Trachea (tissue), 1 donor: ENCODE data around the gene SMARCD2.

- PRO-cap = no peak
Measured at GRCh38 chr17:63696225-63696982, 3.5 kb downstream of the LIMD2 start.

DNA sequence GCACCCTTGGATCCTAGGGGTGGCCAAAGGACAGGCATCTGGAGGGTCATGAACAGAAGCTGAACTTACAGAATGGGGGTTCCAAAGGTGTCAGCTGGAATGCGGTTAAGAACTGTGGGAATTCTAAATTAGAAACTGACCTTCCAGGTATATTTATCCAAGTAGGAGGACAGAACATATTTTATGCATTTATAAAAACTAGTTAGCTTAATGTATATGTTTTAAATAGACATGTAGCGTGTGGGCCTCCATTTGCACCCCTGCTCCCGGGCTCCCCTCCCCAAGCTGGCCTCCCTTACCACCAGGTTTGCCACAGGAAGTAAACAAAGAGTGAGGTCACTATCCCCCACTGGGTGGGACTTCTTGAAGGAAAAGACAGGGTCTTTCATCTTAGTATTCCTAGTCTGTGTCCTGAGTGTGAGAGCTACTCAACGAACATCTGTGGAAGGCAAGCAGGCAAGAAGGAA, 6.3 kb upstream of the LIMD2 start:
- PRO-cap = no peak

GRCh38 chr17:63718716-63719220, 18.8 kb upstream of the LIMD2 start:
- PRO-cap = no peak

- PRO-cap = no peak
Measured at GRCh38 chr17:63774908-63775804, 1.2 kb downstream of the DDX42 start.

DNA sequence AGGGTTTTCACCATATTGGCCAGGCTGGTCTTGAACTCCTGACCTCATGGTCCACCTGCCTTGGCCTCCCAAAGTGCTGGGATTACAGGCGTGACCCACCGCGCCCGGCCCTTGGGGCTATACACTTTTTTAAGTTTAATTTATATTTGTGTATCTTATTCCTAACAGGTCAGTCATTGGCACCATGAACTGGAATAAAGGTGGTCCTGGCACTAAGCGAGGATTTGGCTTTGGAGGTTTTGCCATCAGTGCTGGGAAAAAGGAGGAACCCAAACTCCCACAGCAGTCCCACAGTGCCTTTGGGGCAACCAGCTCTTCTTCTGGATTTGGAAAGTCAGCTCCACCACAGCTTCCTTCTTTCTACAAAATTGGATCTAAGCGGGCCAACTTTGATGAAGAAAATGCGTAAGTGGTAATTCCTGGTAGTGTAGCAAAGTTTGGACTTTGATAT, 12.9 kb downstream of the DDX42 start:
- PRO-cap = no peak

DNA sequence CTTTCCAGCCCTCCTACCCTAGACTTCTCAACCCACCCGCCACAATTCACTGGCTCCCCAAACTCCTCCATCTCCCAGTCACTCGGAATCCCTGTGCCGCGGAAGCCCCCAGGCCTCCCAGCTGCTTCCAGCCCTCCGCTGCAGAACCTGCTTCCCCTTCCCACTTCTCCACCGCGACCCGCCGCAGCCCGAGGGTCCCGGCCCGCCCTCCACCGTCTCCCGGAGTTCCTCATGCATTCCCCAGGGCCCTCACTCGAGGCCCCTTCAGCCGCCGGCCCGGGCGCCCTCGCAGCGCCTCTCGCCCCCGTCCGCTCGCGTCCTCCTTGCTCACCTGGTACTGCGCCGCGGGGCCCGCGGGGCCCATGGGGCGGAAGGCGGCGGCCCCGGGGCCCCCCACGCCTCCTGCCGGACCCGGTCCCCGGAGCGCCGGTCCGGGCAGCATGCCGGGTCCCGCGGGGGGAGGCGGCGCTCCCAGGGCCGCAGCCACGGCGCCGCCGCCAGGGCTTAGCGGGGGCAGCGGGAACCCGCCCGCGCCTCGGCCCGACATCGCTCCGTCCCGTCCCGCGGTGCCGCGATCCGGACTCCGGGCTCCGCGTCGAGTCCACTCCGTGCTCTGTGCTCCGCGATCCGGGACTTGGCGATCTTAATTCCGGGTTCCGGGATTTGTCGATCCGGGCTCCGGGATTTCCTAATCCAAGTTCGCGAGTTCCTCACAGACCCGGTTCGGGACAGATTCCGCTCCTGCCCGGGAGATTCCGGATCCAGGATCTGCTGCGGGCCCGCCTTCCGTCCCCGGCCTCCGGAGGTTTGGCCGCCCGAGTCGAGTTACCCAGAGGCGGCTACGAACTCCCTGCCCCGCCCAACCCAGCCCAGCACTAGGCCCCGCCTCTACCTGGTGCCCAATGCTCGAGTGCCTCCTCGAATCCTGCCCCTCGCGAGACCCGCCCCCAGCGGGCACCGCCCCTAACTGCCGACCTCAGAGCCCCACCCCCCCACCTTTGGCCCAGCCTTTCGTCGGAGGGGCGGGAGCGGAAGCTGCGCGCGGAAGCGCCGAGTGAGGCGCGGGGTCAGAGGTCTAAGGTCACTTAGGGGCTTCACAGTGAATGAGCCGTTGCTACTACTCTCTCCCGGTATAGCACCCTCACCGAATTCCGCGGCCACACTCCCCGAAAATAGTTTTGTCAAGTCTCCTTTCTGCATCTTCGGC, at the start of gene SMARCD2:
SMARCD2 (minus strand) TSS at position 558 of the 1,207 bp plus-strand sequence.
- PRO-cap = unidirectional peak, minus-strand start at position 336 of the sequence; bidirectional peak, plus-strand start at position 1,006 of the sequence, minus-strand start at position 801 of the sequence

DNA sequence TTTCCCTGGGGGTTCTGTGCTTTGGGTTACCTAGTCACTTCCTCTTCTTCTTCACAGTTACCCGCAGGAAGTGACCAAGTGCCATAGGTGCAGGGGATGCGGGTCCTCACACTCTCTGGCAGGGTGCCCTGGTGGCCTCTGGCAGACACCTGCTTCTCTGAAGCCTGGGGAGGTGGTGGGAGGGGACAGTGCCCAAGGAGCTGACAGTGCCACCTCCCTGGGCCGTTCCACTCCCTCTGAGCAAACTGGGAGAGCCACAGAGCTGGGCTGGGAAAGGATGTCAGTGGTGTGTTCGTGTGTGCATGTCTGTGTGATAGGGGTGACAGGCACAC, 18.2 kb downstream of the SCN4A start:
- PRO-cap = no peak

DNA sequence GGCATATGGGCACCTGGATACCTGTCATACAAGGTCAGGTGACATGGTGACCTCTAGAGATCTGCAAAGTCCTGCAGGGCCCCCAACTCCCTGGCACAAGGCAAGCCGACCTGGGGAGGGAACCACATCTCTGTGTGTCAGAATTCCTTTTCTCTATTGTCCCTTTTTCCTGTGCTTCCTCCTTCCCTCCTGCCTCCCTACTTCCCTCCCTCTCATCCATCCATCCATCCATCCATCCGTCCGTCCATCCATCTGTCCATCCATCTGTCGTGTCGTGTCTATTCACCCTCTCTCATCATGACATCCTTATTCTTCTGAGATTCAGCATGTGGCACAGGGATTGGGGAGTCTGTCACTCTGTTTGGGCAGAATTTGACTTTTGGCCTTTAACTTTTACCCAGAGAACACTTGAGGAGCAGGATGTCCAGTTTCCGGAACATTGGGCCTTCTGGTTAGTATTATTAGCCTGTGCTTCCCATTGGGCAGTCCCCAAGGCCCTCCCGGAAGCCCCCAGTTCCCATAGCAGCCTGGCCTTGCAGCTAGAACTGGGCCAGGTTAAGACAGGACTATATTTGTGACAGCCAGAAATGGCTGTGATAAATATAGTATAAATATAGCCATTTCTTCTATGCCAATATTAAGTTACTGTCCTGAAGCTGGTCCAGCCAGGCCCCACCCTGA, 9.7 kb downstream of the SCN4A start:
- PRO-cap = unidirectional peak, plus-strand start at position 544 of the sequence

GRCh38 chr17:64066372-64067271, 46.2 kb upstream of the ICAM2 start:
- PRO-cap = no peak

DNA sequence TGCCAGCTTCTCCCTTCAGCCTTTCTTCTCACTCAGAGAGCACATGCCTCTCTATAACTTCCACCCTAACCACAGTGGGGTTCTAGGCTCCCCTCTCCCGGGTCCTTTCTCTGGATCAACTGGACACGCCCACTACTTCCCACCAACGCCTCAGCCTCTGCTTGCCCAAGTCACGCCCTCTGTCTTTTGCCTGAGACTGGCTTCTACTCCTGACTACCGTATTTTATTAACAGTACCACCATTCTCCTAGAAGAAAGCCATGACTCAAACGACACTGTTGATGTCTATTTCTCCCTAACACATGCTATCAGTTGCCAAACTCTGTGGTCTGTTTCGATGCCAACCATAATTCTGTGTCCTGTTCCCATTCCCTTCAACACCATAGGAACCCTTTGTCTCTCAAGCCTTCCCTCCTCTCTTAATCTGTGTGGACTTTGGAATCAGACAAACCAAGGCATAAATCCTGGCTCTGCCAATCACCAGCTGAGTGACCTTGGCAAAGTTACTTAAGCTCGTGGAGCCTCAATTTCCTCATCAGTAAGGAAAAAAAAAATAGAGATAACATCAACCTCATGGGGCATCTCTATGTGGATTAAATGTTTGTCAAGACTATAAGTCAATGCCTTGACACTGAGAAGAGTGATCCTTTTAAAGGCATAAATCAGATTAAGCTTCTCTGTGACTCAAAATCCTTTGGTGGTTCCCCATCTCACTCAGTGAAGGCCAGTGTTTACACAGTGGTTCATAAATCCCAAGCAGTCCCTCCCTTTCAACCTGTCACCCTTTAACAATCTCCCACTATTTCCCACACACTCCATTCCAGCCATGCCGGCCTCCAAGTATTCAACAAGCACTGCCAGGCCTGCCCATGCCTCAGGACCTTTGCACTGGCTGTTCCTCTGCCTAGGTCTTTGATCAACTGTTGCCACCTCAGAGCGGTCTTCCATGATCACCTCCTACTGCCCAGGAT, 45.7 kb downstream of the ERN1 start:
- PRO-cap = no peak

- PRO-cap = no peak
Measured at GRCh38 chr17:64513135-64513764, 6.5 kb downstream of the CEP95 start.

DNA sequence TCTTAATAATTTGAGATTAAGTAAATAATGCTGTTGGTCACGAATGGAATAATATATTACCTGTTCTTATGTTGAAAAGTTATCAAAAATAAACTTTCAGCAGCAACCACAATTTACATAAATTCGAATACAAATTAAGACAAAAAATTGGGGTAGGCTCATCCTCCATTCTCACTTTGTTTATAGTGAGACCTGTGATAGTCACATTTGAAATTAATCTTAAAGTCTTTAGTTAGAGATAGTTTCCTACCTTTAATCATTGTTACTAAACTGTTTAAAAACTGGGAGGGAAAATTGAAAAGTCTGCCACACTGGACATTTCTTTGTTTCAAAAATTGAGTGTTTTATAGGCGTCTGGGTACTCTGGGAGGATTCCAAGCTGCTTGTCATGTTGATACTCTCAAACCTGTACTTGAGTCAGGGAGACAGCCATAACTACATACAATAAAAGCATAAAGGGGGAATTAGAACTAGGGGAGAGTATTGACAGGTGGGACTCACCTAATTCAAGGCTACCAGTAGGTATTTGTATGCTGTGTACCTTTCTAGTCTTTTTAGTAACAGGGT, 8.1 kb downstream of the CEP95 start:
- PRO-cap = no peak

DNA sequence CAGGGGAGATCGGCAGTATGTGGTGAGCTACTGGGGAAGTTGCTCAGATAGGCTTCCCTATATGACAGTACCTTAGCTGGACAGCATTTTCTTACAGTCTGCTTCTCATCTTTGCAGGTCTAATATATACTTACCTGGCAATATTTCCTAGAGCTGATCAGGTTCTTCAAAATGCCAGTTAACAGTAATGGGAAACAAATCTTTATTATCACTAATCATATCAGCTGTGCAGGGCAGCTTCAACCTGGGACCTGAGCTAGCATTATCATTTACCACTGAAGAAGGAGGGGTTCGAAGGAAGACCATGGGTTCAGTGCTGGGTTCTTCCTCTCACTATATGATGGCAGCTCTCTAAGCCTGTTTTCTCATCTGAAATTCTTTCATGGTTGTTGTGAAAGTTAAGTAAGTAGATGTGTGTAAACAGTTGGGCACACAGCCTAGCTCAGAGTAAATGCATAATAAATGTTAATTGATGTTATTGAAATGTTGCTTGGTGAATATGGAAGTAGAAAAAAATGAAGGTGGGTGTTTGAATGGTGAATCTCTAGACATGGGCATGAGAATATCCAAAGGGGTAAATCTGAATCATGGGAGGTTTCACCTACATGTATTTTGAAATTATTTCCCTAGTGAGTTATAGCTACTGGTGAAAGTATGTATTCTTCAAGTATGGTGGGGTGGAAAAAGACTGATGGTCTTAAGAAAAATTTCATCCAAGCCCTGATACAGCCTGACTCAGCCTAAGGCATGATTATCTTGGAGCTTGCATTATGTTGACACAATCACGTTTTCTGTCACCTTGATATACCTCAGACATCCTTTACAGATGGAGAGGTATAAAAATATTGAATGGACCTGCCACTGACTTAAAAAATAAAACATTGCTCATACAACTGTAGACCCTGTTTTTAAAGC, 9.1 kb downstream of the CEP95 start:
- PRO-cap = no peak

- PRO-cap = no peak
Measured at GRCh38 chr17:64529259-64529877, 22.6 kb downstream of the CEP95 start.

DNA sequence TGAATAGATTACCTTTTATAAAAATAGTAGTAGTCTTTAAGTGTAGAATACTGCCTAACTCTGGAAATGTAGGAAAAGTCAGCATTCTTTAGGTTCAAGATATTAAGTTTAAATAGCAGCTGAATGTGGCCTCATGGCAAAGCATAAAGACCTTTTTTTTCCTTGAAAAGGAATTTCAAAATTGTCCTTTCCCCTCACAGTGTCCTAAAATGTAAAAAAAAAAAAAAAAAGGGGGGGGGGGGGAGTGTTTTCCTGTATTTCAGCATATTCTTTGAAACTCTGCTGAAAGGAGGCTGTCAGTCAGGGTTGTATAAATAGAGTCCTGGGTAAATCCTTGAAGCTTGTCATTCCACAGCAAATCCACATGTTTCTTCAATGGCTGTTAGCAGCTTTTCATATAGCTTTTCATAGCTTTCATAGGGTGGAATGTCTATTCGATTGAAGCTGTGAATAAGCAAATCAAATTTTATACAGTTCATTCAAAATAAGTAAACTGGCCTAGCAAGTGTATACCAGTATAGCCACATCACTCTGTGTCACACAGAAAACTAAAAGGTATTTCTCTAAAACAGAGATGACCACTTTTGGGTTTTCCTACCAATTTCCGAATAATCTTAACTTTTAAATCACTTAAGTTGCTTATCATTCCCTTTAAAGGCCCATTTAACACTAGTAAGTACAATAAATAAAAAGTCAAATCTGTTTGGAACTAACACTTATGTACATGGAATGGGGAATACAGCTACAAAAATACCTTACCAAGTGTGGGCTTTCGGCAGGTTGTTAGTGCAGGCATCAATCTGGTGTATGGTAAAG, 38.9 kb downstream of the CEP95 start:
- PRO-cap = no peak

DNA sequence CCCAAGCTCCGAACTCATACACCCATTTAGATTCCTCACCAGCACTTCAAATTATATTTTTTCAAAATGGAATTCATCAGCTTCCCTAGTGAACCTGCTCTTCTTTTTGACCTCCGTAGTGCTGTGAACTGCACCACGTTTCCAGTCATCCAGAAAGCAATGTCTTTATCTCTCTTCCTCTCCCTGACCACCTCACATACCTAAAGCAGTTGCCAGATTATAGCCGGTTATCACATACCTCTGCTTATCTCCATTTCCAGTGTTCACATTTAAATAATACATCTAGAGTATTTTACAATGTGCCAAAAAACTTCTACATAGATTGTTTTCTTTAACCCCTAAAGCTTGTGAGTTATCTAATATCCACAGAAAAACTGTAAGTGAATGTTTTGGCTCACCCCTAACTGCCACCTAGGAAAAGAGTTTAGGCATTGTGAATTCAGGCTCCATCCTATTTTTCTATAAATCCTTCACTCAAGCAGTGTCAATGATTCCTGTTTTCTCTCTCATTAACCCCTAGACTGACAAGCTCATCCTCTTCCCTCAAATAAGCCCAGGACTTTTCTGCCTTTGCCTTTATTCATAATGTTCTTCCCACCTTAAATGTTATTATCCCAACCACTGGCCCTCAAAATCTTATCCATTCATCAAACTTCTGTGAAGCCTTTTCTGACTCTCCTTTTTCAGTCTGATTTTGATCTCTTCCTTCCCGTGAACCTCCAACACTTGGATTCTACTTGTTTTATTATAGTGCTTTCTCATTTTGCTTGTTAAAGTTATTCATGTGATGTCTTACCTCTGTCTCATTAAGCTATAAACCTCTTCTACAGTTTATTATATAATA, 41.9 kb downstream of the SMURF2 start:
- PRO-cap = no peak

GRCh38 chr17:64660068-64660520, 2.0 kb downstream of the SMURF2 start:
- PRO-cap = bidirectional peak, plus-strand start at chr17:64660585, minus-strand start at chr17:64660321

DNA sequence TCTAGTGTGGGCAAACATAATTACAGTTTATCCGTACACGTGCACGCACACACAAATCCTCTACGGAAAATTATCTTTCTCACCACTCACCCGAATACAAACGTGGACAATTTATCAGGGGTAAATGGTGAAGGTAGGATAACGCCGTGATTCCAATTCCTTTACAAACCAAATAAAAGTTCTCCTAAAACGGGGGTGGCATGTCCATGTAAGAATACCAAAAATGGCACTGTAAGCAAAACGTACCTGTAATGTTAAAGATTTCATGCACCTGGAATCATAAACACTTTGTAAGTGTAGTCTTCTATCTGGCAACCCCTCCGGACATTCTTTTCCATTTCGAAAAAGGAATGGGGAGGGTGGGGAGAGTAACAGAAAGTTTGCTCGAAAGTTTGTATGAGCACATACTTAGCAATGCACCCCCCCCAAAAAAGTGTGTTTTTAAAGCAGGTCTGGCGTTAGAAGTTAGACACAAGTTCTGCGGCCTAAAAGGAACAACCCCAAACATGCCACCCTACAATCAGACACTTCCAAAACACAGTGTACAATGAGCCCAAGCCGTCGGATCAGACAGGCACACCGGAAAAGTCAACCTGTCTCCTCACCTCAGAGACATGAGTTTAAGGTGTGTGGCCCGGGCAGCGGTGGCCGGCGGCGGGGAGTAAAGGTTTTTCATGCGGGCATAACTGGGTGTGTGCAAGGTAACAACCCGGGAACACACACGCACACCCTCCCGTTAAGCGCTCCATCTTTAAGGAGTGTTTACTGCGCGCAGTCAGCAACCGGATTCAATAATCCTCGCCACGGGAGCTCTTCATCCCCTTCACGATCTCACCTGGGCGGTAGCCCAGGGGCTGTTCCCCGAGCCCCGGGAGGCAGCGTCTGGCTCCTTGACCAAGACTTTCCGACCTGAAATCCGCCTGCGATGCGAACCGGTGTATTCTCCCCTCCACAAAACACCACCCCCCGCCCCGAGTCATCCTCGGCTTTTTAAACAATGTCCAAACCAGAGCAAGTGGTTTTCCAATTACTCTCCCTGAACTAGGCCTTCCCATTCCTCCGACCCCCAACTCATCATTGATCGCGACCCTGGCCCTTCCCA, 1.1 kb downstream of the SMURF2 start:
- PRO-cap = unidirectional peak, plus-strand start at position 474 of the sequence

- PRO-cap = unidirectional peak, plus-strand start at chr17:64777325
Measured at GRCh38 chr17:64776532-64777753, 114.8 kb upstream of the SMURF2 start.

GRCh38 chr17:64777754-64778290, 115.7 kb upstream of the SMURF2 start:
- PRO-cap = no peak